REH cell (cell line): ENCODE results near the genes H4C2, H2BC4, H3C4 and H2AC7.

DNA sequence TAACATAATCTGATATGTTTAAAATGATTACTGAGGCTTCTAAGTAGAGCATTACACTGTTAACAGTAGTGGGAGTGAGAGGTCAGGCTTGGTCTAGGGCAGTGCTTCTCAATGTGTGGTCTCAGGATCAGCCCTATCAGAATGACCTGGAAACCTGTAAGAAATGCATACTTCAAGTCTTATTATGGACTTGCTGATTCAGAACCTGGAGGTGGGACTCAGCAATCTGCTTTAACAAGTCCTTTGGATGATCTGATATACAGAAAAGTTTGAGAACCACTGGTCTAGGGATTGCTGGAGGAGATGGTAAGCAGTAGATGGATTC is 47.2 kb downstream of the CARMIL1 start:
- PRO-cap, result no peak

DNA sequence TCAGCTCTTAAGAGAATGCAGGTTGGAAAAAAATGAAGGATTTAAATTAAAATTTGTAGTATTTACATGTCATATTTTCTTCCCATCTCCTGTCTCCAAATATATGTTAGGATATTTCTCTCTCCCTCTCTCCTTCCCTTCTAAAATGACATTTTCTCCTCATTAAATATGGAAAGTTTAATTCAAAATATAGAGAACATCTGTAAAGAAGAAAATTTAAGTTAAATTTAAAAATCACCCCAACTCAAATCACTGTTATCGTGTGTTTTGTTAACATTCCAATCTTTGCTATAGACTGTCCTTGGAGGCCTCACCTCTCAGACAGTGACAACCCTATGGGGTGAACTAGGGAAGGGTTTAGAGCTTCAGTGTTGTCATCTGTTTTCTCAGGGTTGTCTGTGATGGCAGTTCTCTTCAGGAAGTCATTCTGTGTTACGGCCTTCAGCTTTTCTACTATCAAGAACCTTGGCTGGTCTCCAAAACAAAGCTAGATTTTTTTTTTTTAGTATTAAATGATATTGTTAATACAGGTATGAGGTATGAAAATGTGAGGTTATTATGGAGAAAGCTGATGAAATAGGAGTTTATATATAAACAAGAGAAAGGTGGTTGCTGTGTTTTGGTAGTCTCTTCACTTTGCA is 162.3 kb downstream of the CARMIL1 start:
- PRO-cap, result no peak

GRCh38 chr6:25987296-25988399 is 25.0 kb downstream of the TRIM38 start:
- PRO-cap, result no peak

DNA sequence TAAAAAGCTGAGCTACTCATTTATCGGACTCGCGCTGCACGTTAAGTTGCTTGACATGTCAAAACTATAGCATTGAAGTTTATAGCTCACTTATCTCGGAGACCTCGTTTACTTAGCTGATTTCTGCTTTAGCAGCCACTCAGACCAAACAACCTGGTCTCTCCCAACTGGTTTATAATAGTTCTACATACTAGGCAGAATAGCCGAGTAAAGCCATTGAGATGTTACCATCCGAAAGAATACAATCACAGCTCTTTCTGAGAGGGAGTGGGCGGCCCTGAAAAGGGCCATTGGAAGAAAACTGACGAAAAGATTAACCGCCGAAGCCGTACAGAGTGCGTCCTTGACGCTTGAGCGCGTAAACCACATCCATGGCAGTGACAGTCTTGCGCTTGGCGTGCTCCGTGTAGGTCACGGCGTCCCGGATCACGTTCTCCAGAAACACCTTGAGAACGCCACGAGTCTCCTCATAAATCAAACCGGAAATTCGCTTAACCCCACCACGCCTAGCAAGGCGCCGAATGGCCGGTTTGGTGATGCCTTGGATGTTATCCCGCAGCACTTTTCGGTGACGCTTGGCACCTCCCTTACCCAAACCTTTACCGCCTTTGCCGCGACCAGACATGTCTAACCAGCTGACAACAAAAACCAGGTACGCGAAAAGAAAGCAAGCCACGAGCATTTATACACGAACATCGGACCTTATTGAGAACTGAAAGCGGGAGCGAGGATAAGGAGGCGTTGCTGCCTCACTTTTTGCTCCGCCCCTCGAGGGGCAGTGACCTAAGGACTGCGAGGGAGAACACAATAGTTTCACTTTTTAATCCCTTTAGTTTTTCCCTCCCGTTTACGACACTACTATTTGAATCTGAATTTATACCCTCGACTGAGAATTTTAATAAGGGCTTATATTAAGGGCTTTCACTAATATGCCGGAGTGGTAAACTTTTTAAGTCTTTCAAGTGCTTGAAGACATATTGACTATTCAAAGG is at the start of gene H4C2:
Gene H4C2 (minus strand): TSS at position 656 of the 992 bp plus-strand sequence.
- PRO-cap, result bidirectional peak, plus-strand start at position 380 of the sequence, minus-strand start at position 179 of the sequence; bidirectional peak, plus-strand start at position 832 of the sequence, minus-strand start at position 656 of the sequence

GRCh38 chr6:26046856-26047261 is 1.7 kb downstream of the H3C3 start:
- PRO-cap, result no peak

- PRO-cap, result bidirectional peak, plus-strand start at chr6:26055490, minus-strand start at chr6:26055370; bidirectional peak, plus-strand start at chr6:26055577, minus-strand start at chr6:26055640
Observed at GRCh38 chr6:26055434-26056162, 672 bp downstream of the H1-2 start.

DNA sequence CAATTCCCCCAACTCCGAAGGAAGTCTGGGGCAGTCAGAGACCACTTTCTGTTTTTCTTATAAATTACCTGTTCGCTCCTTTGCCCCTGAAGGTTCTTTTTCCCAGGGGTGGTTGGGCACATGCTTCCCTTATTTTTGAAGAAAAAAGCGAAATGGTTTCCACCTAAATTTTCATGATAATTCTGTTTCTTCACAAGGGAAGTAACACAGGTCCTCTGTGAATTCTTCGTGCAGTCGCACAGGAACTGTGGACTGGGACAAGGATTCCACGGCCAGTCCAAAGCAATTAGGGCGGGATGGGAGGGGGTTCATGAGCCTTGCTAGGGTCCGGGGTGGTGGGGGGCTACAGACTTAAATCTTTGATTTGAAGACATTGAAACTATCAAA is 459 bp upstream of the H1-2 start:
- PRO-cap, result bidirectional peak, plus-strand start outside the sequence, minus-strand start at position 257 of the sequence

DNA sequence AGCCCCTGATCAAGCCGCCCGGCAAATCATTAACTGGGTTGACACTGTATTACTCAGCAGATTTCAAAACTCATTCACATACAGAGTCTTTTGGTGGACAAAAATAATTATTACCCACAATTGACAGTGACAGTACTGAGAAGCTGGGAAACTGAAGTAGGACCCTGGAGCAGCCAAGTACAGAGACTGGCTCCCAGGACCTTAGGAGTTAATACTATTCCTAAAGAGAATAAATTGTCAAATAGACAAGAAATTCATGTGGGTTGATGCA is 9.8 kb upstream of the H1-2 start:
- PRO-cap, result no peak

GRCh38 chr6:26090627-26091324 is 3.5 kb downstream of the HFE start:
- PRO-cap, result no peak

DNA sequence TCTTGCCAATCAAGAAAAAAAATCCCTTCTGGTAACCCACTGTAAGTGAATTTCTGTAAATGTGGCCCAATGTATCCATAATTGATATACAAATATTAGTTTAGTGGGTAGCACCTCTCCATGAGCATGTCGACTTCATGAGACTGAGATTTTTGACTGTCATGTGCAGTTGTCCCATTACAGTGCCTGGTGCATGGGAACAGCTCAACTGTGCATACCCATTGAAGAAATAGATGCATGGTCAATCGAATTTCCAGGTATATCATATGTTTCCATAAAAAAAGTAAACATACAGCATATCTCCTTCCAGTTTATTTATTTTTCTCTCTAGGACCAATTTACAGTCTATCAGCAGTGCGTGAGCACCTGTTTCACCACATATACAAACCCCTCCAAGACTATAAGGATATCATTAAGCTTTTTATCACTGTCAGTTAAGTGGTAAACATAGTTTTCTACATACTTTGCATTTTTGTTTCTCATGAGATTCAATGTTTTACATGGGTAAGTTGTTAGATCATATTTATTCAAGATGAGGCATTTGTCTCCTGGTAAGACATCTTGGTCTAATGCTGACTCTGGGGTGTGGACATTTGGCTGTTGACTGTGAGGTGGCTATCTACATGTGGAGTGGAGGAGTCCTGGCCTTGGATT is 5.1 kb upstream of the H1-6 start:
- PRO-cap, result no peak

- PRO-cap, result bidirectional peak, plus-strand start at chr6:26124172, minus-strand start at chr6:26123926
Observed at GRCh38 chr6:26123669-26124024, at the start of gene H2BC4. TSS of gene H2BC4 (minus strand) at chr6:26123926.

- PRO-cap, result bidirectional peak, plus-strand start at chr6:26197423, minus-strand start at chr6:26197286
Observed at GRCh38 chr6:26196486-26197376, at the start of gene H3C4. TSS of gene H3C4 (minus strand) at chr6:26197286.

- PRO-cap, result bidirectional peak, plus-strand start at chr6:26198878, minus-strand start at chr6:26198940; bidirectional peak, plus-strand start at chr6:26199516, minus-strand start at chr6:26199293
Observed at GRCh38 chr6:26198701-26199398, at the start of gene H2AC7. TSS of gene H2AC7 (minus strand) at chr6:26199293.

DNA sequence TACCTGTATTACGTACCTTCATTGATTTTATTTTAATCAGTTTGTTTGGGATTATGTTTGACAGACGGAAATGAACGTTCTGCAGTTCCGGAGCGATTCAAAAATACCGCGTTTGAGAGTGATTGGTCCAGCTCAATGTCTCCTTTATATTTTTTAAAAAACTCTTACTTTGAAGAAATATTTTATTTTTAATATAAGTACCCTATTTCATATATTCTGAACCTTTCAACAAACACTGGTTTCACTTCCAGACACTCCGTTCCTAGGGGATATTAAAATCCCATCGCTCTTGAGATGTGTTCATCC is 349 bp upstream of the H3C7 start:
- PRO-cap, result no peak

DNA sequence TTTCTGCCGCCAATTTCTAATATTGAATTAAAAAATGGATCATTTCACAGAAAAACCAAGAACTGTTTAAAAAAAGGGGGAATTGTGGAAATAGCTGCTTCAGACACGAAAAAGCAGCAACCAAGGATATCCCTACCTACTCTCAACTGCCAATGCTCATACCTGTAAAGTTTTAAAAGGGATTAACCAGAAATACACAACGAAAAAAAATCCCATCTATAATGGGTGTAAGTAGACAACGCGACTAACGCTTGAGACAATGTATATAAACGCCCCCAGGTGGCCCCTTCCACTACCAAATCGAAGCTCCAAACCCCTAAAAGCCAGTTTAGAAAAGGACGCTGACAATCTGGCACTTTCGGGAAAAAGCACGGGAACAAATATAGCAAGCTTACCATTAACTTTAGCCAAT is 781 bp downstream of the H3C8 start:
- PRO-cap, result bidirectional peak, plus-strand start at position 326 of the sequence, minus-strand start at position 351 of the sequence

DNA sequence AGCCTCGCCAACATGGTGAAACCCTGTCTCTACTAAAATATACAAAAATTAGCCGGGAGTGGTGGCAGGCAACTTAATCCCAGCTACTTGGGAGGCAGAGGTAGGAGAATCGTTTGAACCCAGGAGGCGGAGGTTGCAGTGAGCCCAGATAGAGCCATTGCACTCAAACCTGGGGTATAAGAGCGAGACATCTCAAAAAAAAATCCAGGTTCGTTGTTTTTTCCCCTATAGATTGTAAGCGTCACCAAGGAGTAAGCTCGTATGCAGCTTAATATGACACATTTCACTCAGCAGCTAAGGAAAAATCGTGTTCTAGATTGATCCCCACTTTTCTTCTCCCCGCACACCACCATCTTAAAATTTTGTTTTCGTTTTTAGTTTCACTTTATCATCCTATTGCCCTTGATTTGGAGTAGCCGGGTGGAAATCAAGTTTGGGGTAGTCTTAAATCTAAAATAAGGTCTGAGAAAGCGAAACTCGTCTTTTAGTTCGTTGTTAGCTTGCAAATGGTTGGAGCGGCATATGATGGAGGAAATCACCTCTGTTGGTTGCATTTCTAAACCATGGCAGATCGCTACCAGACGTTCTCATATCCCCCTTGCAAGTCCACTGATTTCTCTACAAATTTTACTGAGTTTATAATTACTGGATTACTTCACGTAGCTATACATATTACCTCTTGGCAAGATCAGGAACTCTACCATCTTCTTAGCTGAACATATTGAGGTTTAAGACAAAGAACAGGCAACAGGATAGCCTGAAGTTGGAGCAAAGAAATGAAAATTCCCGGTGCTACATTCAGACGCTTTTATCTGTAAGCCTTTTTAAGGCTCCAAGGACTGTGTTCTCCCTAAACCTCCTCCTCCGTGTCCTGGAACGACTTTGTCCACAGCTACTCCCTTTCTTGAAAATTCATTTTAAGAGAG is 1.1 kb downstream of the H2BC10 start:
- PRO-cap, result unidirectional peak, plus-strand start at position 127 of the sequence; bidirectional peak, plus-strand start at position 228 of the sequence, minus-strand start at position 150 of the sequence; bidirectional peak, plus-strand start at position 551 of the sequence, minus-strand start at position 370 of the sequence; bidirectional peak, plus-strand start at position 762 of the sequence, minus-strand start at position 611 of the sequence

DNA sequence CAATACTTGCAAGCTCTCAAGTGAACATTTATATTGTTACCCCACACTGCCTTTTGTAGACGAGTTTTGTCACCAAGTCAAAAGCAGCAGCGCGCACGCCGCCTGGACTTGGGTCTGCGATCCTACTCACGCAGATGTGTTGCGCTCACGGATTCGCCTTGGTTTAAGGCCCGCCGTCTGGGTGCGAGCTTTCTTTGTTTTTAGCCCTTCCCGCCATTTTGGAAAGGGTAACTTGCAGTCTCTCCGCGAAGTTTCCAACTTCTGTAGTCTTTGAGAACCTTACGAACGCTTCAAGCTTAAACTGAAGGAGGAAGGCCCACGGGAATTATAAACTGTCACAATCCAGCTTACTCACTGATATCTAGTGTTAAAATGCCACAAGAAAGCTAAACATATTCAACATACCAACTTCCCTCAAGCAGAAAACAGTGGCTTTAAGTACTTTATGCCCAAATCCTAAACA is 764 bp downstream of the H4C8 start:
- PRO-cap, result bidirectional peak, plus-strand start at position 156 of the sequence, minus-strand start at position 165 of the sequence; bidirectional peak, plus-strand start at position 266 of the sequence, minus-strand start at position 272 of the sequence

GRCh38 chr6:26439652-26439971 is 692 bp upstream of the BTN3A3 start:
- PRO-cap, result no peak

- PRO-cap, result no peak
Observed at GRCh38 chr6:26459365-26459890, 1.7 kb downstream of the BTN2A1 start.

DNA sequence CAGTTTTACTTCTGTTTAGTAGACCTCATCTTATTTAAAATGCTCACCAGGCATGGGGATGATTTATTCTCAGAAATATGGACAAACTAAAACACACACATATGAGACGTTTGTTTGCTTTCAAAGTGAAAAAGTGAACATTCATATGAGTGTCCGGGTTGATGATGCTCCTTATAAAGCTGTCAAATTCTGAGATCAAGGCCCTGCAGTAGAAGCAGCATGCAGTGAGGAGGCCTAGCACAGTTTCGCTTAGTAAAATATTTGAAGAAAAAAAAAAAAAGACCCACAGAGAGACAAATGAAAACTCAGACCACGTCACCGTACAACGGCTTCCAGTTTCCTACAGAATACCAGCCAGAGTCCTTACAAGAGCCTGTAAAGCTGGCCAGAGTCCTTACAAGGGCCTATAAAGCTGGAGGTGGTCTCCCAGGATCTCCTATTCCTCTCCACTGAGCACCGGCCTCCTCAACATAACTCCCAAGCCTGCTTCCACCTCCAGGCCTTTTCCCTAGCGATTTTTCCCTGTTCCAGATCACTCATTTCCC is 1.6 kb upstream of the HMGN4 start:
- PRO-cap, result bidirectional peak, plus-strand start at position 335 of the sequence, minus-strand start at position 226 of the sequence